T47D (cell line): ENCODE measurements around a stretch of chr3.

DNA sequence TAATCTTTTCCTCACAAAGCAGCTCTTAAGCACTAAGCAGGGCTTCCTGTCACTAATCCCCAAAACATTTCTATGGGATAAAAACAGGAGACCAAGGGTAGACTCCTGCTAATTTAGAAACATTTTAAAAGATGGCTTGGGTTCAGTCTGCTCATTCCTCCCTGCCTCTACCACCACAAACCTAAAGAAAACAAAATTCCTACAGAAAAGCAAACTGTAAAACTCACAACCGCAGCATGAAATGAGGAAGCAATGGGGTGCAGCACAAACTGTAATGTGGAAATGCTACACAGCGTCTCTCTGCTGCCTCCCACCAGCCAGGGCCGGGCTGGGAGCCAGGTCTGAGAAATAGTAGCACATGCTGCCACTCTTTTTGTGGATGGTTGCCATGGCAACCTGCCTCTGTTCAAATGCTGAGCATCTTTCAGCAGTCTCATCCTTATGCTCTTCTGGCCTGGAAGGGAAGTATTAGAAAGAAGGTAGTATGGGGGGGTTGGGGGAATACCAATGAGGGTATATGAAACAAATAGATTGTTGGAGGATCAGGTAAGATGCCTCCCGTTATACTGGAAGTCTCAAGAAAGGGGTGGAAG lies 55.4 kb downstream of the EOMES start:
- RRBS, result no CpG with 5 or more reads among the region's 4 CpGs

DNA sequence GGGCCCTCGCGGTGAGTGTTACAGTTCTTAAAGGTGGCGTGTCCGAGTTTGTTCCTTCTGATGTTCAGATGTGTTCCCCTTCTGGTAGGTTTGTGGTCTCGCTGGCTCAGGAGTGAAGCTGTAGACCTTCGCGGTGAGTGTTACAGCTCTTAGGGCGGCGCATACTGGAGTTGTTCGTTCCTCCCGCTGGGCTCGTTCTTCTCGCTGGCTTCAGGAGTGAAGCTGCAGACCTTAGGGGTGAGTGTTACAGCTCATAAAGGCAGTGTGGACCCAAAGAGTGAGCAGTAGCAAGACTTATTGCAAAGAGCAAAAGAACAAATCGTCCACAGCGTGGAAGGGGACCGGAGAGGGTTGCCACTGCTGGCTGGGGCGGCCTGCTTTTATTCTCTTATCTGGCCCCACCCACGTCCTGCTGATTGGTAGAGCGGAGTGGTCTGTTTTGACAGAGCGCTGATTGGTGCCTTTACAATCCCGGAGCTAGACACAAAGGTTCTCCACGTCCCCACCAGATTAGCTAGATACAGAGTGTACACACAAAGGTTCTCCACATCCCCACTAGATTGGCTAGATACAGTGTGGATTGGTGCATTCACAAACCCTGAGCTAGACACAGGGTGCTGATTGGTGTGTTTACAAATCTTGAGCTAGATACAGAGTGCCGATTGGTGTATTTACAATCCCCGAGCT lies 41.8 kb upstream of the CMC1 start:
- RRBS, result 88% methylated on average over 2 of the region's 24 CpGs

DNA sequence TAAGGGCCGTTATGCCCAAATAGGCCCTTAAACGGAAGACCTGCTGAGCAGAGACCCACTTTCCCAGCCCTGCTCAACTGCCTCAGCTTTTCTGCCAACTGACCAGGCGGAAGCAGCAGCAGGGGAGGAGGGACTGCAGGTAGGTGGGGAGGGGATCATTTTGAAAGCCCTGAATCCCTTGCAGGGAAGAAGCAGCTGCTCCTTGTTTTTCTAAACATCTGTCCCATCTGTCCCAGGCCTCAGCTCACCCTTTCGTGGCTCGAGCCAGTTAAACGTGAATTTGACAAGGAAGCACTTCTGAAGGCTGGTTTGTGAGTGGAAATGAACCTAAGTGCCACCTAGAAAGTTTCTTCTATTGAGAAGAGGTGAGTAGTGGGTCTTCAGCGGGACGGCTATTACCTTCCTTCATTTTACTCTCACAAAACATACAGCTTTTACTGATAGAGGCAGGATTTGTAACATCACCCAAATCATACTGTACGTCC lies 883 bp upstream of the CMC1 start:
- RRBS, result no CpG with 5 or more reads among the region's 9 CpGs

- RRBS, result no CpG with 5 or more reads among the region's 5 CpGs
These were observed 28.8 kb downstream of the RBMS3 start for GRCh38 chr3:29309562-29310166.

DNA sequence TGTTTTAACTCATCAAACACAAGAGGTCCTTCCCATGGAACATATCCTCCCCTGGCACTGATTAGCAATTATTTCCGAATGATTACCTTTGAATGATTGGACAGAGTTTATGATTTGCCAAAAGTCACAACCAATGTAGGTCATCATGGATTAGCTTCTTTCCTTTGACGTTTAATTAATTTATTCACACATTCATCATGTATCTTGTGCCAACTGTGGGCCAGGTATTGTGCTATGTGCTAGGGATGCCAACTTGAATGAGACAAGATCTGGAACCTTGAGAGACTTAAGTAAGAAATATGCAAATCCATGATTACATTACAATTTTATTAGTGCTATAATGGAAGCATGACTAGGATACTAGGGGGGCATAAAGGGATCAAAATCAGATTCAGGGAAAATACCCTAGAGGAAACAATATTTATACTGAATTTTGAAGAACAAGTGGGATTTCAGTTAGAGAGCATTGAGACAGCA lies 37.7 kb downstream of the RBMS3 start:
- RRBS, result no CpG with 5 or more reads among the region's 2 CpGs

DNA sequence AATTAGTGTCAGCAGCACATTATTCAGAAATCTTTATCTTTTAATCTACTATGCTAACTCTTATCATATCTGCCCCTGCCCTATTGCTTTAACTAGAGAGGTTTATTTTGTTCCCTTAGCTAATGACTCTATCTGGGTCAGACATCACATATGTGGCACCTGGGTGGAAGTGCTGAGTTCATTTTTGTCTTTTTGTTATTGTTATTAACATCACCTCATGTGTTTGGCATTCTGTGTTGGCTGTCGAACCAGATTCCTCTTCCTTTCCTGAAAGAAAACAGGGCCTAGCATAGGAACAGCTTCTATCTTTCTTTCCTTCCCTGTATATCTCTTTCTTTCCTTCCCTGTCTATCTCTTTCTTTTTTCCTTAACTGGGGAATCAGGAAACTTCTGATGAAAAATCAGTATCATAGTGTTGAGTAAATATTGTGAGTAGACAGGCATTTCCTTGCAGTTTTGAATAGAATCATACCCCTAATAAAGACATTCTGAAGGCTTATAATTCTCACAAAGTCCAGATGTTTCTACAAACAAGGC lies 100.8 kb downstream of the RBMS3 start:
- RRBS, result no CpG with 5 or more reads among the region's 1 CpG

DNA sequence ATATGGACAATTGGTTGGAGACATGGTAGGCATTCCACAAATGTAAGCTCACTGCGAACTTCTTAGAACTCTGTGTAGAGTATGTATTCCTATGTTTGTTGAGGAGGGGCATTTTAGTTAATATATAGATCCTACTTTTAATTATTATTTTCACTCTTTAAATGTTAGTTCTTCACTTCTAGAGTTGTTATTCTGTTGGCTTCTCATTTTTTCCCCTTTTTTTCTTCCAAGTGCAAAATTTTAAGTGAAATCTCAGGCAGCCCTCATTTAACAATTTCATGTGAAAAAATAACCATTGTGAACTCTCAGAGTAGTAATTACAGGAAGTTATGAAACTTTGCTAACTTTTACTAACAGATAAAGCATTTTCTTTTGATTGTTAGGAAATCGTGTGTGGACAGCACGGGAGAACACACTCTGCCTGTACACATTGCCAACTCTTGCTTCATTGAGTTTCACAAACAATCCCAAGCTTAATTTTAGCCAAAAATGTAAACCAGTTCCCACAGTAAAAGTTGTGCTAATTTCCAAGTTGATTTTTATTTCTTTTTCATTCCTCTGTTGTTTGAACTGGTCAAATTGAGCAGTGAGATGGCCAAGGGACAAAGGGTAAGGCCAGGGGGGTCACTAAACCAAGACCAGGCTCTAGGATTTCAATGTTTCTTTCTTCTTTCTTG lies 414.6 kb downstream of the RBMS3 start:
- RRBS, result no CpG with 5 or more reads among the region's 3 CpGs

GRCh38 chr3:29739650-29740194 lies 458.9 kb downstream of the RBMS3 start:
- RRBS, result no CpG with 5 or more reads among the region's 3 CpGs

GRCh38 chr3:29971493-29971947 lies 634.9 kb upstream of the TGFBR2 start:
- RRBS, result no CpG with 5 or more reads among the region's 2 CpGs

GRCh38 chr3:30496456-30496993 lies 109.9 kb upstream of the TGFBR2 start:
- RRBS, result no CpG with 5 or more reads among the region's 11 CpGs

DNA sequence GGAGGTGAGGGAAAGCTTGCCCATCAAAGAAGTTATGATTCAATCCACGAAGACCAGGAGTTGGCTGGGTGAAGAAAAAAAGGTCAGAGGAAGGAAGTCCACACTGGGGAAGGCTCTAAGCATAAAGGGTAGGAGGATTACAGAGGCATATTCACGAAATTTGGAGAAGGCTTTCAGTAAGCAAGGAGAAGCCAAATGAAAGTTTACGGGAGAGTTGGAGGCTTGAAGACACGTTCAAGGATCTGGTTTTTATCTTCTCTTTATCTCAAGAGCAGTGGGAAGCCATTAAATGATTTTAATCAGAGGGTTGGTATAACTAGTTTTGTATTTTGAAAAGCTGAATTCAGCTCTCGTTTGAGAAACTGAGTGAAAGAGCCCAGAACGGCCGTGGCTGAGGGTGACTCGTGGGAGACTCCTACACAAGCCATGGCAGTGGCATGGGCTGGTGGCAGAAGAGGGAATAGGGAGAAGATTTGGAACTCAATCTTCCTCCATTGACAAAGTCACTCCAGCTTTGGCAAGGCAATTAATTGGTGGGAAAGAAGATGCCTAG lies 1.7 kb upstream of the TGFBR2 start:
- RRBS, result no CpG with 5 or more reads among the region's 8 CpGs

DNA sequence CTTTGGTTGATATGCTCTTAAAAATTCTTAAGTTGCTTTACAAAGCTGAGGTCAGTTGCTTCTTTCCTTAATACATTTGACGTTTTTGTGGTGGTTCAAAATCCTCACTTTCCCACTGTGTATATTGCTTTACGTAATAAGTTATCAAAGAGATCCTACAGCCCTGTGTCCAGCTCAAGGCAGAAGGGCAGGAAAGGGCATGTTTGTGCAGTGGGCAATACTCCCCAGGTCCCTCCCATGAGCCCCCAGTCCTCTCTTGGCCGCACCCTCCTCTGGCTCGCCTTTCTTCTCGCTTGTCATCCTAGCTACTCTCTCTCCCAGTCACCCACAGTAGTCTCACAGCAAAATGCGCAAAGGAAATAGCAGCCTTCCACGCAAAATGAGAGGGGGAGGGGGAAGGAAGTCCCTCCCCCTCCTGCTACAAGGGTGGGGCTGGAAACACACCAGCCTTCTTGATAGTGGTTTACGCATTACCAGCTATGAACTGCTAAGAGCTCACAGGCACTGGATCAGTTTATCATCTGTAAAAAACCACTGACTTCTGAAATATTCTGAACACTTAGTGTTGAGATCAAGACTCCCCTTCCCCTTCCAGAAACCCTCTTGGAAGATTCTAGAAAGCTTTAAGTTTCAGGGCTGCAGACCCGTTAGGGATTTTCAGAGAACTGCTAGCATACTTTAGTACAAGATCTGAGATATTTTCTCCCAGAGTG lies 83.8 kb downstream of the GADL1 start:
- RRBS, result no CpG with 5 or more reads among the region's 9 CpGs

DNA sequence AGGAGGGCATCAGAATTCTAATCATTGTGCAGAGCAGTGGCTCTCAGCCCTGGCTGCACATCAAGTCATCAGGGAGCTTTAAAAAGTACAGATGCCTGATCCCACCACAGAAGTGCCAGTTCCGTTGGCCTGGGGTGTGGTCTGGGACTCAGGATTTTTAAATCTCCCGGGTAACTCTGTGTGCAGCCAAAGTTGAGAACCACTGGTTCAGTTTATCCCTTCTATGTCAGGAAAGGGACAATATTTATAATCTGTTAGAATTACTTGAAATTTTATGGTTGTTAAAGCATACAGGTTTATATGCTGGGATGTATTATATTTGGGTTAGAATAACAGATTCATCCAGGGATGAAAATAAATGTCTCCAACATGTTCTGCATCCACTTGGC lies 20.3 kb downstream of the GPD1L start:
- RRBS, result no CpG with 5 or more reads among the region's 2 CpGs

GRCh38 chr3:32153390-32153958 lies 47.1 kb downstream of the GPD1L start:
- RRBS, result no CpG with 5 or more reads among the region's 7 CpGs

- RRBS, result no CpG with 5 or more reads among the region's 7 CpGs
These were observed 25.1 kb upstream of the CMTM8 start for GRCh38 chr3:32213385-32213739.

GRCh38 chr3:32406302-32407355 lies 15.0 kb downstream of the CMTM7 start:
- RRBS, result no CpG with 5 or more reads among the region's 8 CpGs

DNA sequence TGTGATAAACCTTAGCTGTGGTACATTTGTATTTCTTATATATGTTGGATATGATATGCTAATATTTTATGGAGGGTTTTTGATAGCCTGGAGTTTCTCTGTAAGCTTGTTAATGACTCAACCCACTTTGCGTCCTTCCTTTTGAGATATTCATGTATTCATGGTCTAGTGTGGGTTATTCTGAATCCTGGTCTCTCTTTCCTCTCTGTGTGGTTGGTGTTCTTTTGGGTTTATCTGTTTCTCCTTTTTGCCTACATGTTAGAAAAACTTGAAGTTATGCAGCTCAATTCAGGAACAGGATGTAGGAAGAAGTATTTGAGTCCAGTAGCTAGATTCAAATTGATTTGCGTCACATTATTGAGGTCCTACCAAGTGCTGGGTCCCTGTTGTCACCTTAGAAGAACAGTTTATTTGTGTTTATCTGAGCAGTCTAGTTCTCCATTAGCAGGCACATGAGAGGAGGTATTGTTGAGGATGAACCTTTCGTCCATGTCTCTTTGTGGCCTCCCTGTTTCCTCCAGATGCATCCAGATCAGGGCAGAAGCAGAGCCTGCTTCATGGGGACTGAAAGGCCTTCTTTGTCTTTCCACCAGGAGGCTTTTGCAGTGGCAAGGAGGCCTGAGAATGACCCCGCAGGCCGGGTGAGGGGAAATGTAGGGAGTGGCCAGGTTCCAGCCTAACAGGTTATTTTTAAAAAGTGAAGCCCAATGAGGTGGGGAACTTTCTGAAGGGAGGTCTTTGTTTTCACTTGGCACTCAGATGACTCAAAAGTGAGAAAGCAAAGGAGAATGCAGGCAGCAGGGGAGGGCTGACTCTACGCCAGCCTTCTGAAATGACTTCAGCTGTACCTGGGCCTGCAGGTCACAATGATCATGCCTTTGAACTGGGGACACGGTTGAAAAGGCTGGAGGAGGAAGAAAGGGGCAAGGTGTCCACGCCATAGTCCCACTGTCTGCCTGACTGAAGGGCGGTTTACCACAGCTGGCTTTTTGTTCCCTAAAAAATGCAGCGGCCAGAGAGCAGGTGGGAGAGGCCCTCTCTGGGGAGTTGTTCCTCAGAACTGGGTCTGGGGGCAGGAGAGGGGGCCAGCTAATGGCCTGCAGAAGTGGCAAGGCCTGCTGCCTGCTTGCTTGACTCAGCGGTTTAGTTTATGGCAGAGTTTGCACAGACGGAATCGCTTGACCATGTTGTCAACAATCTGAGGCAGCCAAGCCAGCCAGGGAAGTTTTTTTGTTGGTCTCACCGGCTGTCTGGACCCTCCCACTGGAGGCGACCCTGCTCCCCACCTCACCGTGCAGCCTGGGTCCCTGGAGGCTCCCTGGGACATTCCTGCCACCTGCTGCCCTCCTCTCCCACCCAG lies 28.5 kb downstream of the CMTM7 start:
- RRBS, result no CpG with 5 or more reads among the region's 16 CpGs

DNA sequence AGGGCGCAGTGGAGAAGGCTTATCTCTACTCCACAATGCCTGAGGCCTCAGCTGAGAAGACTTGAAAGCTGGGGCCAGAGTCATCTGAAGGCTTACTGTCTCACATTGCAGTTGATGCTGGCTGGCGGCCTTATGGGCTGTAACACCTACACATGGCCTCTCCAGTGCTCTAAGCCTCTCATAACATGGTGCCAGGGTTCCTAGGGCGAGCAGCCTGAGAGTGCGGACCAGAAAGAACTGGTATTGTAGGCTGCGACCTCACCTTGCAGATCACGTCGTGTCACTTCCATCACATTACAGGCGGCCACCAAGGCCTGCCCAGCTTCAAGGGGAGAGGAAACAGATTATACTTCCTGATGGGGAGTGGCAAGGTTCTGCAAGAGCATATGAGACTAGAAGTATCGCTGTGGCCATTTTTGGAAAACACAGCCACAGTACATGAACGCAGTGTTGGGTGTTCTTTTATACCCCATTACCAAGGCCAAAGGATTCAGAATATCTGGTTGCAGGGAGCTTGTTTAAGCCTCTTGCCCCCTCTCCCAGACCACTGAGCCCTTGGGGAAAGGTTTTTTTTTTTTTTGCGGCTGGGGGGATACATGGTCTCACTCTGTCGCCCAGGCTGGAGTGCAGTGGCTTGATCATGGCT lies 32.5 kb downstream of the CMTM7 start:
- RRBS, result no CpG with 5 or more reads among the region's 12 CpGs

- RRBS, result no CpG with 5 or more reads among the region's 10 CpGs
These were observed 41.5 kb downstream of the CMTM7 start for GRCh38 chr3:32432883-32433722.